NALM6 (cell line): ENCODE measurements around a stretch of chr15.

DNA sequence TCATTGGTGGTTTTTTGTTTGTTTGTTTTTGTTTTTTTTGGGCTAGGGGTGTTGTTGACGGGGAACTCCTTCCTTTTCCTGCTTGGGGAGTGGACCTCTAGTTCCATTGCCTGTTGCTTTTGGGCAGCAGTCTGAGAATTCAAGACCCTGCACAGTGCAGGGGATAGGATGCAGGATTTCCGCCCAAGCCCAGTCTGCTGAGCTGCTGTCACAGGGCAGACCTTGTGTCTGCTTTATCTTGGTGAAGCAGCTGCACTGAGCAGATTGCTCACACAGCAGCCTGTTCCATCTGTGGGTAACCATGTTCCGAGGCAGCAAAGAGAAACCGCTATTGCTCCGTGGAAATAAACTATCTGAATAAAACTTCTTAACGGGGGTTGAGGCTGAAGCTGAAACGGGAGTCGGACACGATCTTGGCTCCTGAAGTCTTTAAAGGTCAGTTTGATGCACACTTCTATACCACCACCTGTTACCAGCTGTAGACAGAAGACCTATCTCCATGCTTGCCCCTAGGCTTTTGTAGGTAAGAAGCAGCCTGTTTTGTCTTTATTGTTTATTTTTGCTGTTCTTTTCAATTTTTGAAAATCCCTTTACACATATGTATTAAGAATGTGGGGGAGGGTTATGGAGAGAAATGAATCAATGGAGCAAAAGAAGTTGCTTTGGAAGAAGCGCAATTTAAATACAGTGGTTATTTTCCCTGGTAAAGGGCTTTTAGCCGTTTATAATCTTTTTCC is 202.4 kb downstream of the AKAP13 start:
- PRO-cap, result bidirectional peak, plus-strand start at position 273 of the sequence, minus-strand start at position 235 of the sequence

GRCh38 chr15:85619907-85620655 is 174.6 kb downstream of the KLHL25 start:
- PRO-cap, result no peak

DNA sequence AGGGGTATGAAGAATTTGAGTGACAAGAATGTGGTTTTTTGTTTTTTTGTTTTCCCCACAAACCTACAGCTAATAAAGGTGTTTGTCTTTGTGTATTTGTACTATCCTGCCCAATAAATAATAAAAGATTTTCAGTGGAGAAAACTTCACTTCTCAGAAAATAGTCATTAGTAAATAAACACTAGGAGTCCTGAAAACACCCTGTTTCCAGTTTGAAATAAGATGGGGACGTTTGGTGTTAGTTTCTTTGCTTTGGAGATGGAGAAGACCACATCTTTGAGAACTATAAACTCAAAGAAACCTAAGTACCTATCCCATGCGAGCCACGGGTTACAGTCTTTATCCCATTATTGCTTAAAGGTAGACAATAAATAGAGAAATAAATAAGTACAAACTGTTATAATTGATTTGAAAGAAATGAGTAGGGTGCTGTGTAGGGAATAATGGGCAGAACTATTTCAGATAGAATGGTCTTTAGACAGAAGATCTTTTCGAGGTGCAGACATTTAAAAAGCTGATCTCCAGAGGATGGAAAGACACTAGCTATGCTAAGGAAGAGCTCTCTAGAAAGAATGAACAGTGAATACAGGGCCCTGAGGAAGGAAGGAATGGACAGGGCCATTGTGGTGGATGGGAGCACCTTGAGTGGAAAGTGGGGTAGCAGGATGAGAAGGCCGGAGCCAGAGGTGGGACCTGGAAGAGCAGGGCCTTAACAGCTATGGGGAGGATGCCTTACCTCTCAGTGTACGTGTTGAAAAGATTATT is 172.7 kb downstream of the KLHL25 start:
- PRO-cap, result no peak

- PRO-cap, result no peak
These were observed 168.9 kb downstream of the KLHL25 start for GRCh38 chr15:85625753-85626233.

- PRO-cap, result no peak
These were observed 125.2 kb downstream of the KLHL25 start for GRCh38 chr15:85669497-85669986.

GRCh38 chr15:85688572-85689170 is 106.1 kb downstream of the KLHL25 start:
- PRO-cap, result unidirectional peak, plus-strand start at chr15:85688866; unidirectional peak, plus-strand start at chr15:85688952

DNA sequence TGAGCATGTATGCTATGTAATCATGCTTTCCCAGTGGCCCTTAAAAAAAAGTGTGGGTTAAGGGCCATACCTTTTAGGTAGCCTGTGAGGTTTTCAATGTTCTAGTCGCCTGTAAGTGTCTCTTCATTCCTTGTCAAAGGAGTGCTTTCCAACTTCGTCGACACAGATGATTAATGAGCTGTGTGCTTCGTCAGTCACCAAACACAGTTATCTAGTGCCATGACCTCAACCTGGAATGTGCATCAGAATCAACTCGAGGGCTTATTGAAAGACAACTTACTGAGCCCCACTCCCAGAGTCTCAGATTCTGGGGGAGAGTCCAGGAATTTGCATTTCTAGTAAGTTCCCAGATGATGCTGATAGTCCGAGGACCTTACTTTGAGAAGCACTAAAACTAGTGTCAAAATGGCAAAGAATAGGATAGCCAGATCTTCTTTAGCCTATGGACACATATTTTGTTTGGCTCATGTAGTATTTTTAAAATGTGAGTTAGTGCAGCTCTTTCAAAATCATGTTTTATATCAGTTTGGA is 86.0 kb downstream of the KLHL25 start:
- PRO-cap, result no peak

DNA sequence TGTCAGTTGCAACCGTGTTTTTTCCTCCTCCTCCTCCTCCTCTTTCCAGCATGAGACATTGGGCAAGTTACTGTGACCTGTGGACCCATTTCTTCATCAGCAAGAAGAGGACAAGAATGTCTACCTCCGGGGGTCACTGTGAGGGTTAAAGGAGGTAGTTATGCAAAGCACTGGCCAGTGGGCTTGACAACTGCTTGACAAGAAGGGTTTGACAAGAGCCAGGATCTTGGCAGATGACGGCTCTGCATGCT is 37.2 kb downstream of the KLHL25 start:
- PRO-cap, result no peak

GRCh38 chr15:86316736-86317423 is 237.2 kb downstream of the AGBL1 start:
- PRO-cap, result no peak

DNA sequence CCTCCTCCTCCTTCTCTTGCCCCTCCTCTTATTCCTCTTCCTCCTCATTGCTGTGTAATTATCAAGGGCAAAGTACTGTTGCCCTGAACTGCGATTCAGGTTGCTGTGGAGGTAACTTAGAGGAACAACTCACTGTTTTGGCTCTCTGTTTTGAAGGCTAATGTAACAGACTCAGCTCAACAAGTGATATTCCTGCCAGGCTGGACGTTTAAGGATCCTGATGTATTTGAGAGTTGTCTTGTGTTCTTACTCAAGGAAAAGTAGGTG is 555.6 kb downstream of the AGBL1 start:
- PRO-cap, result no peak

DNA sequence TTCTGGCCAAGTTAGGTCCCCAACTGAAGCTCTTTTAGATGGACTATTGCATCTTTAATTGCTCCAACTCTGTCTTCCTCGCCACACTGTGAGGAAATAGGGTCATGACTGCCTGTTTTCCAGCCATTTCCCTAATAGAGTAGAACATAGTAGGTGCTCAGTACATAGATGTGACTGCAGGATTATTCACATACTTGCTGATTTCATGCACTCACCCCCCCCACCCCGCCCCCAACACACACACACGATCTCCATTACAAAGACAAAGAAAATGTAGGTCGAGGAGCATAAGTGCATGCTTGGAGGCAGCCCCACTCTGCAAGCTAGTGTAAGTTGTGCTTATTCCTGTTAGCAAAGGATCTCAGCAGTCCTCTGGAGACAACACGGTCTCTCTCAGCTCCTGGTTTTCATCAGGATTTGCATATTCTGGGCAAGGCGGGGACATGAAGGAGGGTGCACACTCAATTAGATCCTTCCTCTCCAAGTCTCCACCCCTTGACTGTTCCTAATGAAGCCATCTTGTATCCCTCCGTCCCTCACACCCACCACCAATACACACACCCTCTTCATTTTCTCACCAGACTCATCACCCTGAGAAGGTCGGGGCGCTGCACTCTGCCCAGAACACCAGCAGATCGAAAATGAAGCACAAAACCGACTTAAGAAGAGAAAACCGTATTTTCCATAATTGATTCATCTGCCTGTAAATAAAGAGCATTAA is 63.9 kb downstream of the MRPL46 start:
- PRO-cap, result bidirectional peak, plus-strand start at position 263 of the sequence, minus-strand start at position 90 of the sequence

- PRO-cap, result no peak
These were observed 24.7 kb upstream of the DET1 start for GRCh38 chr15:88570984-88571872.

- PRO-cap, result no peak
These were observed 6.3 kb downstream of the AEN start for GRCh38 chr15:88627441-88627822.

- PRO-cap, result no peak
These were observed 2.0 kb upstream of the ISG20 start for GRCh38 chr15:88636606-88637447.

GRCh38 chr15:88720929-88721284 is 82.1 kb downstream of the ISG20 start:
- PRO-cap, result no peak

DNA sequence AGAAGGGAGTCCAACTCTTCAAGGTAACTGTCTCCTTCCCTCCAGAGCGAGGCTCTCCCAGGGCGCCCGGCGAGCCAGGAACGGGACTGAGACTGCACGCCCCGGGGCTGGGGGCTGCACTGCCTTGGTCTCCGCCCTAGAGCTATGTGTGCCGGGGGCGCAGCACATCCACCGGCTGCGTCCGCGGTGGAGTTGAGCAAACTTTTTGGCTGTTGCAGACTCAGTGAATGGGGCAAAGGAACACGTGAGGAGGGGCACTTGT is 482 bp downstream of the ACAN start:
- PRO-cap, result no peak

- PRO-cap, result no peak
These were observed 3.4 kb upstream of the HAPLN3 start for GRCh38 chr15:88898461-88899448.

DNA sequence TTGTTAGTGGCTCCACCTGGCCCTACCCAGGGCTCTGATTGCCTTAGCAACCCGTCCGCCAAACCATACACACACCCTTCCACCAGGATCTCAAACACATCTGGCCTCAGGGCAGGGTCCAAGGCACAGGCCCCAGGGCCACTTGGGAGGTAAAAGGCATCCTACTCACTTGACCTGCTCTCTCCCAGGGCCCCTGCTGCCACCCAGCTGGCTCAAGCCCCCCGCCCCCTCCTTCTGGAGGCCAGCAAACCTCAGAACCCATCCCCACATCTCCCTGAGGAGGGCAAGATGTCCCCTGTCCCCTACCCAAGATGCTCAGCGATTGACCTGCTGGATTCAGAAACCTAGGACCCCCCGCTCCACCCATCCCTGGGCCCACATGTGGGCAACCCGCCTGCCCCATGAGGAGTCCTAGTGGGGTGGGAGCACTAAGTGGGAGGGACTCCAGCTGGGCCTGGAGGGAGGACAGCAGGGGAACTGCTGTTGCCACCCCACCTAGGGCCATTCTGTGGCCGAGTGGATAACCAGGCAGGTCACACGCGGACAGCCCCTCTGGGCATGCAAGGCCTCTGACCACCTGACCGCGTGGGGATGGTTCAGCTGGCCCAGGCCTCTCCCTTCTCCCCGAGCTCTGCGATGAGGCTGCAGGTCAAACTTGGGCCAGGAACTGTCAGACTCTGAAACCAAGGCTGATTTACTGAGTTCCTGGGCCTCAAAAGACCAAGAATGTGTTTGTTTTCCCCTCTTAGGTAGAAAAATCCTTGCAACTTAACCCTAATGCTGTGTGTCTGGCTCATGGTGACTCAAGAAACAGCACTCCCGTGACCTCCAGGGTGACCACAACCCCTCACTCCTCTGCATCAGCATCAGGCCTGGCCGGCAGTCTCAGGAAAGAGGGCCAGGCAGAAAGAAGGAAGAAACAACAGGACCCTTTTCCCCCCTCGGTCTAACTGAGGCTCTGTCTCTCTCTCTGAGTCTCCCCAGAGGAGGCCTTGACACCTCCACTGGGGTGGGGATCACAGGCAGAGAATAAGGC is 4.2 kb downstream of the MFGE8 start:
- PRO-cap, result no peak

DNA sequence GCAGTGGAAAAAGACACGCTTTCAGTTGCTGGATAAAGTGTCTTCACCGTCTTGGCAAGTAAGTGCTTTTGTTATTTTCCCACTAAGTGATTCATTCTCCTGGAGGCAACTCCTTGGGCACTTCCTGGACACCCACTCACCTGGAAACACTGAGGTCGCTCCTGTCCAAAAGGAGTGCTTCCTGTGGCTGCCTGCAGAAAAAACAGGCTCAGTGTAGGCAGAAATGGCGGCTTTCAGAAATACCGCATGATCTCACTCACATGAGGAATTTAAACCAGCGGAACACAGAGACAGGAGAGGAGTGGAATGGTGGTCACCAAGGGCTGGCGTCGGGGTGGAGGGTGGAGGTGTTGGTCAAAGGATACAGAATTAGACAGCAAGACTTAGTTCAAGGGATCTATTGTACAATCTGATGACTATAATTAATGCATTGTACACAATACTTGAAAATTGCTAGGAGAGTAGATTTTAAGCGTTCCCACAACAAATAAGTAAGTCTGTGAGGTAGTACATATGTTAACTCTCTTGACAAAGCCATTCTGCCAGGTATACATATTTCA is 71.4 kb upstream of the ABHD2 start:
- PRO-cap, result no peak

- PRO-cap, result no peak
These were observed 13.7 kb downstream of the ABHD2 start for GRCh38 chr15:89101770-89102524.